Frontal cortex (tissue), 2 donors: ENCODE data around the genes ZER1 and CRAT.

DNA sequence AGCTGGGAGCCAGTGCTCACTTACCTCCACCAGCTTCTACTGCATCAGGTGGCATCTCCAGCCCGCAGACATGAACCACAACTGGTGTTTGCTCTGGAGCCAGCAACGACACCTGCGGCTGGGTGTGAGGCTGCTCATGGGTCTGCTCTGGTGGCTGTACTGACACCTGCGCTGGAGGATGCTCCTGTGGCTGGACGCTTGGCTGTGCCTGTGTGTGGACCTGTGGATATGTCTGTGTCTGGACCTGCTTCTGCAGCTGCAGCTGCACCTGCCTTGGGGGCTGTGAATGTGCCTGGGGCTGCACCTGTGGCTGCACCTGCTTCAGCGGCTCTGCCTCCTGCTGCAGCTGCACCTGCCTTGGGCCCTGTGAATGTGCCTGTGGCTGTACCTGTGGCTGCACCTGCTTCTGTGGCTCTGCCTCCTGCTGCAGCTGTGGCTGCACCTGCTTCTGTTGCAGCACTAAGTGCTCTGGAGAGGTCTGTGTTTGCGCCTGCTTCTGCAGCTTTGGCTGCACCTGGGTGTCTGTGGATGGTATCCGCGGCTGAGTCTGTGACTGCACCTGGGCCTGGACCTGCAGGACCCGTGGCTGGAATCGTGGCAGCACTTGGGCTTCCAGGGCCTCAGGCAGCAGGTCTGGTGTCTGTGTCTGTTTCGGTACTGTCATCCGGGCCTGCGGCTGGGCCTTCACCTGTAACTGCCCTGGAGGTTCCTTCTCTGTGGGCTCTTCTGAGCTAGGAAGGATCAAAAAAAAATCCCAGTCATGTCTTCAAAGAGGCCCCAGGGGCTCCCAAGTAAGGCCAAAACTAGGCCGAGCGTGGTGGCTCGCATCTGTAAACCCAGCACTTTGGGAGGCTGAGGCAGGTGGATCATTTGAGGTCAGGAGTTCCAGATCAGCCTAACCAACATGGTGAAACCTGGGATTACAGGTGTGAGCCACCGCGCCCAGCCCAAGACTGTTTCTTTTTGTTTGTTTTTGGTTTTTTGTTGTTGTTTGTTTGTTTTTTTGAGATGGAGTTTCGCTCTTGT lies 12.4 kb downstream of the CIZ1 start:
- RAMPAGE, long total RNA = no peak

- RAMPAGE, long total RNA = no peak
Measured at GRCh38 chr9:128190505-128191036, 801 bp downstream of the CIZ1 start.

- RAMPAGE, long total RNA = no peak
Measured at GRCh38 chr9:128259888-128260712, 15.7 kb downstream of the GOLGA2 start.

DNA sequence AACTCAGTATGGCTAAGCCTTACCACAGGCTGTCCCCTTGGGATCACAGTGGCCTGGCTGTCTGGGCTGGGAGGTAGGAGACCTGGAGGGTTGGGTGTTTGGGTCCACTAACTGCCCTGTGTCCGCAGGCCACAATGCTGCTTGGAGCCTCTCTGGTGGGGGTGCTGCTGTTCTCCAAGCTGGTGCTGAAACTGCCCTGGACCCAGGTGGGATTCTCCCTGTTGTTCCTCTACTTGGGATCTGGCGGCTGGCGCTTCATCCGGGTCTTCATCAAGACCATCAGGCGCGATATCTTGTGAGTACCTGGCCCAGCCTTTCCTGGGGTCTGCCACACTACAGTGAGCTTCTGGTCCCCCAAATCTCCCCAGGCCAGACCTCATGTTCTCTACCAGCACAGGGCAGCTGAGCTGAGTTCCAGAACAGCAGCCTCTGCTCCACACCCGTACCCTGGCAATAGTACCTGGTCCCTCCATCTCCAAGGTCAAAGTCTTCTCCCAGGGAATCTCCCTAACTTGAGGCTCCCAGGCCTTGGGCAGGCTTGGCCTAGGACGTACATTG lies 2.8 kb downstream of the SLC27A4 start:
- RAMPAGE, long total RNA = no peak

DNA sequence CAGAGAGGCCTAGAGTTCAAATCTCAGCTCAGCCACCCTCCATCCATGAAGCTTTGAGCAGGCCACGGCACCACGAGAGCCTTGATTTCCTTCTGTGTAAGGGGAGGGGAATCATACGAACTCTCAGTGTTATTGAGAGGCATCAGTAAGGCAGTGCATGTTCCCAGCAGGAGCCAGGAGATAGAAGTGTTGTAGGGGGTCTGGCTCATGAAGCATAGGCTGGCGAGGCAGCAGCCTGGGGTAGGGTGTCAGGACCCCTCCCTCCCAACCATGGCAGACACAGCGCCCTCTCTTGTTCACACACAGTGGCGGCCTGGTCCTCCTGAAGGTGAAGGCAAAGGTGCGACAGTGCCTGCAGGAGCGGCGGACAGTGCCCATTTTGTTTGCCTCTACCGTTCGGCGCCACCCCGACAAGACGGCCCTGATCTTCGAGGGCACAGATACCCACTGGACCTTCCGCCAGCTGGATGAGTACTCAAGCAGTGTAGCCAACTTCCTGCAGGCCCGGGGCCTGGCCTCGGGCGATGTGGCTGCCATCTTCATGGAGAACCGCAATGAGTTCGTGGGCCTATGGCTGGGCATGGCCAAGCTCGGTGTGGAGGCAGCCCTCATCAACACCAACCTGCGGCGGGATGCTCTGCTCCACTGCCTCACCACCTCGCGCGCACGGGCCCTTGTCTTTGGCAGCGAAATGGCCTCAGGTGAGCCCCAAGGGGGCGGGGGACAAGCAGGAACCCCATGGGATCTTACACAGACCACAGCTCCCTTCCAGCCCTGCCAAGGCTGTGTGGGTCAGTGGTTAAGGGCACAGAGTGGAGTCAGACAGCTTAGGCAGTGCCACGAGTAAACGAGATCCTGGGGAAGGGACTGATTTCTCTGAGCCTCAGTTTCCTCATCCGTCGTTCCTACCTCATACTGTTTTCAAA lies 4.8 kb downstream of the SLC27A4 start:
- RAMPAGE, long total RNA = no peak

DNA sequence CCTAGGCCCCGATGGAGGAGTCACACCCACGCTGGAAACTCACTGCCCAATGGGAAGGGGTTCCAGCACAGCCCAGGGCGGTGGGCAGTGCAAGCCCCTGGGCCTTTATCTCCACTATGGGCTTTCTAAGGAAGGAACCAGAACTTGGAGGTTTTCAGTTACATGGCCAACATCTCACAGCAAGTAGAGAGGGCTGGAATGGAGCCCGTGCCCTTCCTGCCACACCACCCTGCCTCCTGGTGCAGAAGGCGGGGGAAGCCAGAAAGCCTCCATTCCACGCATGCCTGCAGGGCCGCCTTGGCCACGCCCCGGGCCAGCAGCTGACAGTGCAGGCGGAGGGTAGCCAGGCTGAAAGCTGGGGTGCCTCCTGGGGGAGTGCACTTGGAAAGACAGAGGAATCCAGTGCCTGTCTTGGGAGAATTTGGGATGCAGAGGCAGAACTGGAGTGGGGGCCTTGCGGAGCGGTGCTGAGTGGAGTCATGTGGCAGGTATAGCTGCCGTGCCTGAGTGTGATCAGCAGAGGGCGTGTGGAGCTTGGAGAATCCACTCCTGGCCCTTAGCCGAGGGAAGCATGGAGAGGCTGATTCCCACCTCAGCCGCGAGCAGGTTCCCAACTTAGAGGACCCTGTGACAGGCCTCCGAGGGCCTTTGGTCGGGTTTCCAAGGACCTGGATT lies 9.2 kb upstream of the URM1 start:
- RAMPAGE, long total RNA = no peak

DNA sequence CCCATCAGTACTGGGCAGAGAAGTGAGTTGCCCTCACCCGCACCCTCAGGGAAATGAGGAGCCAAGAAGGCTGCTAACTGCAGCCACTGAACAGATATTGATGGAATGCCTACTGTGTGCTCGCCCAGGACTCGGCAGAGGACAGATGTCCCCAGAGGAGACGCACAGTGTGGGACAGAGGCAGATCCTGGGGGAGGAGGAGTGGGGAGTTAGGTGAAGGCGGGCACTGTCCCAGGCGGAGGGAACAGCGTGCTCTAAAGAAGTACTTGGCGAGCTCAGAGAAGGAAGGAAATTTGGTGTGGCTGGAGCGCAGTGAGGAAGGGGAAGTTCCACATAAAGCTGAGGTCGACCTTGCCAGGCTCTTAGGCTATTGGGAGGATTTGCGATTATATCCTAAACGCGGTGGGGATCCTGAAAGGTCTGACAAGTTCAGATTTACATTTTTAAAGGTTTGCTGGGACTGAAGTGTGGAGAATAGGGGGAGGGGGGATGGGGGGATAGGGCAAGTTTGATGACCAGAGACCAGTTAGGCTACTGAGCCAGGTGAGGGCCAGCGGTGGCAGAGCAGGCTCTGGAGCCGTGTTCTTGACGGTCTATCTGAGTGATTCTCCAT lies 23.6 kb upstream of the CERCAM start:
- RAMPAGE, long total RNA = no peak

- RAMPAGE, long total RNA = no peak
Measured at GRCh38 chr9:128405654-128406290, 14.9 kb upstream of the CERCAM start.

DNA sequence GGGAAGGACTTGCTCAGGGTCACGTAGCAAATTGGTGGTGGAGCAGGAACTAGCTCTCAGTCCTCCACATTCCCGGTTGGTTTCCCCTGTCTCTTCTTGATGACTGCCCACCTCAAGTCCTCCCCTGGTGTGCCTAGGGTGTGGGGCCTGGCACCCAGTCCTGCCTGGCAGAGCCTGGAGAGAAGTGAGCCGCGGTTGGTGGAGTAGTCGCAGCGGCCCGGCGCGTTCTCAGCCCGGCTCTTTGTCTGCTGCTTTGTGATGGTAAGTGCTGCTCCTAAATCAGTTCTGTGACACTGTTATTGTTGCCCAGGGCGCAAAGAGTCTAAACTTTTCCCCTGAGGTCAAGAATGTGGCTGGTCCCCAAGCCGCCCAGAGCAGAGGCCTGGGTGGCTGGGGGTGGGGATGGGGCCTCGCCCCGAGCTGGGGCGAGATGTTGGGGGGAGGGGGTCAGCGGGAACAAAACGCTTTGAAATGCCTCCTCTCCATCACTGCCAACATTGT lies 11.8 kb upstream of the CERCAM start:
- RAMPAGE, long total RNA = no peak

DNA sequence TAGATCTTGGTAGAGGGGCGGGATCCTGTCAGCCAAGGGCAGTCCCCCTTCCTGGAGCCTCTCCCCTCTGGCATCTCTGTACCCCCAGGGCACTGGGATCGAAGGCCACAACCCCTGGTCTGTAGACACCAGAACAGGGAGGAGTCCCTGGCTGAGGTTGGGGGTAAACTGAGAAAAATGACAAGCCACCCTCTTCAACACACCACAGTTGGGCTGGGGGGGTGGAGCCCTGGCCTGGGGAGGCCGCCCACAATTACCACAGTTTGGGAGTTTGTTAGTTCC lies 887 bp downstream of the CERCAM start:
- RAMPAGE, long total RNA = no peak

- RAMPAGE, long total RNA = no peak
Measured at GRCh38 chr9:128555210-128555708, 2.9 kb downstream of the SPTAN1 start.

GRCh38 chr9:128582799-128583240 lies 30.4 kb downstream of the SPTAN1 start:
- RAMPAGE, long total RNA = no peak

- RAMPAGE, long total RNA = no peak
Measured at GRCh38 chr9:128690816-128691323, 1.8 kb downstream of the SET start.

DNA sequence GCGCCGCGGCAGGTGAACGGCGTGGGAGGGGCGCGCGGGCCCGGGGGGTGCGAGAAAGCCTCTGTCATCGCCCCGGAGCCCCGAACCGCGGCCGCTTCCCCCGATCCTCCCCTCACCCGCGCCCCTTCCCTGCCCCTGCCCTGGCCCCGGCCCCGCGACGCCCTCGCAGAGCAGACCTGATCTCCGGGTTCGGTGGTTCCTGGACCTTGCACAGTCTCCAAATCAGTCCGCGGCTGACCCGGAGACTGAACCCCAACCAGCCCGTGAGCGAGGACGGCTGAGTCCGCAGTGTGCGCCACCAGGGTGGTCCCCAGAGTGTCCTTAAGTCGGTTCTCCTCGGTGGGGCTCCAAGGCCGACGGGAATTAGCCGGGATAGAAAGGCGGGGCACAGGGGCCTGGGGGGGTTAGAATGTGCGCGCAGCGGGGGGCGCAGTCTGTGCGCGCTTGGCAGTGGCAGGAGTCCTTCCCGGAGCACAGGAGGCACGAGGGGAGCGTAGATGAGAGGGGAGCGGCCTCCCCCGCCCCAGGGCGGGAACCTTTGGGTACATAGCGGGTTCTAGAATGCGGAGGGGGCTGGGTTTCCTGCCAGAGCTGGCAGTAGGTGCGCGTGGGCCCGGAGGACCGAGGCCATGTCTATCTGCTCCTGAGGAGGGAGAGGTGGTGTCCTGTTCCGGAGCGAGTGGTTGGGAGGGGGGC lies 773 bp downstream of the PKN3 start:
- RAMPAGE, long total RNA = no peak

GRCh38 chr9:128771783-128772182 lies at the start of gene ZER1:
ZER1 (minus strand) TSS chr9:128771927.
- RAMPAGE, long total RNA = no peak

GRCh38 chr9:129037199-129037461 lies 704 bp downstream of the MIGA2 start:
- RAMPAGE, long total RNA = no peak

GRCh38 chr9:129110256-129110831 lies at the start of gene CRAT:
CRAT (minus strand) TSS chr9:129110793.
- RAMPAGE, long total RNA = no peak

DNA sequence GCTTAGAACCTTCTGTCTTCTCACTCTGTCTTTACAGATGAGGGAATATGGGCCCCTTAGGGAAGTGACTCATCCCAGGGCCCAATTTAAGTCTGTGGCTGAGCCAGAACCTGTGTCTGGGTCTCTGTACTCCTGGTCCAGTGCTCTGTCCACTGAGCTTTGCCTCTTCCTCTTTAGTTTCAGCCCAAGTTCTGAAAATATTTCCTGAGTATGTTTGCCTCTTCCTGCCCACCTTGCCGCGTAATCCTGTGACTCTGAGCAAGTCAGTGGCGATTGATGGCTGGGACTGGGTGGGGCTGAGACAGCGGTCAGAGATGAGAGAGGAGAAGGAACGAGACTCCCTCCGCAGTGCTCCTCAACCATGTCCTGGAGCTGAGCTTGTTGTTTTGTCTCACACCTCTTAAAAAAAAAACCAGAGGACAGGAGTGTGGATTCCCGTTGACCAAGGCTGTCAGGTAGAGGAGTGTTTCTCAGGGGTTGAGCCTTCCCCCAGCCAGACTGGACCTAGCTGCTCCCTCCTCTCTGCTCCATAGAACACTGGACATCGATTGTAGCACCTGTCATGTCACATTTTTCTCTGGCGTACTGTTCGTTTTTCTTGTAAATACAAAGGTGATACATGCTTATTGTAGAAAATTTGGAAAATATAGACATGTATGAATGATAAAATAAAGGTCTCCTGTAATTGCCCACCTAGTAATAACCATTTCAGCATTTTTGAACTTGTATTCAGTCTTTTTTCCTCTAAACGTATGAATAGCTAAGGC lies 7.6 kb downstream of the IER5L start:
- RAMPAGE, long total RNA = no peak

GRCh38 chr9:129198171-129199332 lies 20.5 kb upstream of the IER5L start:
- RAMPAGE, long total RNA = no peak

DNA sequence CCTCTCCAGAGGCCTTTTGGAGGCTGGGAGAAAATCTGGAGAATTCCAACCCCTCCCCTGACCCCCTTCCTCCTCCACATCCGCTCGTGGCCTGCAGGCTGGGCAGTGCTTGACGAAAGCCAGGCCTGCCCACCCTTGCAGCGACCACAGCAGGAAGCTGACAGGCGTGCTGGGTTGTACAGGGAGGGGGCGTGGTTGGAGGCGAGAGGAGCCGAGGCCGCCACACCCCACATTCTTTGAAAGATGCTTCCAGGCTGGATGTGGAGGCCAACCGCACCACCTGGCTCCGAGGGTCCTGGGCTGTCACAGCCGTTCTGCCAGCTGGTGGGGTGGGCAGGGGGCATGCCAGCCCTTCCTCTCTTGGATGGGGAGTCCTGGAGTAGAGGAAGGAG lies 47.8 kb upstream of the IER5L start:
- RAMPAGE, long total RNA = no peak